AG04449 (cell line): ENCODE results near the genes TAFA3 and AMPD1.

GRCh38 chr1:111887241-111887705, 102.2 kb downstream of the KCND3 start:
- RRBS, result no CpG with 5 or more reads among the region's 3 CpGs

- RRBS, result no CpG with 5 or more reads among the region's 5 CpGs
These were observed 41.4 kb downstream of the KCND3 start for GRCh38 chr1:111947920-111948517.

DNA sequence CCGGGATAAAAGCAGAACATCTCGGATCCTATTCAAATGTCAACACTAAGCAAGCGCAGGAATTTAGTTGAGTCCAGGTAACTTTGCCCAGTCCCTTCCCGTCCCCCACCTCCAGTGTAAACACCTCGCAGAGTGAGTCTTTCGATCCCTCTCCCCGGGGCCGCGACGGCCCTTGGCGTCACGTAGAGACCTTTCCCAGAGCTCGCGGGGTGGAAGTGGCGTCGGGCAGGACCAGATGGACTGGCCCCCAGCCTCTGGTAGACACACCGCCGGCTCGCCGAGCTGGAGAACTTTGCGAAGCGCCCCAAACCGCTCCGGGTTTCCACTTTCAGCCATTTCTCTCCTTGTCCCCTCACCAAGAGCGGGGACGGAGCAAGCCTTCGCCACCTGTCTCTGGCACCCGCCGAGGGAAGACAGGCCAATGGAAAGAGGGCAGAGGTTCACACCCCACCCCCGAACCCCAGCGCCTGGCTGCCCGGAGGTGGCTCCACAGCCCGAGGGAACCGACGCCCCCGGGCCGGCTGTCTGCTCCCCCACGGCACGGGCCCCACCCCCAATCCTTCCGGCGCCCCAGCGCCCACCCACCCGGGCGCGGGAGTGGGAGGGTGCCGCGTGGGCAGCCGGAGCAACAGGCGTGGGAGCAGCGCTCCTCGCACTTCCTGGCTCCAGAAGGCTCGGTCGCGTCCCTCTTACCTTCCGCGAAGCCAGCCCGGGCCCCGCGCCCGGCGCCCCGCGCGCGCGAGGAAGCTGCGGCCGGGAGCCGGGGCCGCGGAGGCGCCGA, 466 bp downstream of the KCND3 start:
- RRBS, result 4% methylated on average over 25 of the region's 73 CpGs

- RRBS, result 3% methylated on average over 4 of the region's 7 CpGs
These were observed 1.9 kb upstream of the KCND3 start for GRCh38 chr1:111991351-111991742.

DNA sequence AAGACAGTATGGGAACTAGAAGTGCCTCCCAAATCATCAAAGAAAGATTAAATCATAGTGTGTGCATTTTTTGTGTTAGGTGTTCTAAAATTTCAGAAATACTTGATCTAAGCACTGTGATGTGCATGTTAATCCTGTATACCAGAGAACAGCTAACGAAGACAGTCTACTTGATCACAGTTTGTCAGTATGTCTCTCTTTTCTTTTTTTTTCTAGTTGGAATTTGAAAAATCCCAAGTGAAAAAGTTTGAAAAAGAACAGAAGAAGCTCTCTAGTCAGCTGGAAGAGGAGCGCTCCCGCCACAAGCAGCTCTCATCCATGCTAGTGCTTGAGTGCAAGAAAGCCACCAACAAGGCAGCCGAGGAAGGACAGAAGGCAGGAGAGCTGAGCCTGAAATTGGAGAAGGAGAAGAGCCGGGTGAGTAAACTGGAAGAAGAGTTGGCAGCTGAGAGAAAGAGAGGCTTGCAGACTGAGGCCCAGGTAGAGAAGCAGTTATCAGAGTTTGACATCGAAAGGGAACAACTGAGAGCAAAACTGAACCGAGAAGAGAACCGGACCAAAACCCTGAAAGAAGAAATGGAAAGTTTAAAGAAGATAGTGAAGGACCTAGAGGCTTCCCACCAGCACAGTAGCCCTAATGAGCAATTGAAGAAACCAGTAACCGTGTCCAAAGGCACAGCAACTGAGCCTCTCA, 52.9 kb upstream of the WNT2B start:
- RRBS, result no CpG with 5 or more reads among the region's 9 CpGs

DNA sequence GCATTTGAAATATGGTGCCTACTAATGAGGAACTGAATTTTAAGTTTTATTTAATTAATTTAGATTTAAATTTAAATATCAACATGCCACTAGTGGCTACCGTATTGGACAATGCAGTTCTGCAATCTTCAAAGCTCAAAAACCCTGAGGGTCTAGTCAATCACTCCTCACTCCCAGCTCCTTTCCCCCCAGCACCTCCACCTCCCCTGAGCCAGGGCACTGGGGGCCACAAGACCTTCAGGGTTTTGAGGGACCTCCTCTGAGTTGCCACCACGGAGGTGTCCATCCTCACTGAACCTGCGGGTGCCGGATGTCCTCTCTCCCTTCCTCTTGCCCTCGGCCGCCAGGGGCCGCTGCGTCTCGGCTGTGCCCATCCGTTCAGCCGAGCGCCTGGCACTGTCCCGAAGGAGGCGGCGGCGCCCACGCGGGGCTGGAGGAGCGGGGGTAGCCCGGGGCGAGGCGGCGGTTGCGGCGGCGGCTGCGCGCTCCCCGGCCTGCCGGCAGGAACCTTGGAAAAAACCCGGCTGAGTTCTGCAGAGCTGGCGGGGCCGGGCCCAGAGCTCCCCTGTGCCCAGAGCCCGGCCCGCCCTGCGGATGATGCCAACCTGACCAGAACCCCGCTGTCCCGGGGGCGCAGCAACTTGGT, at the start of gene TAFA3:
TAFA3 (plus strand) TSS at position 396 of the 646 bp plus-strand sequence.
- RRBS, result 16% methylated on average over 16 of the region's 39 CpGs

DNA sequence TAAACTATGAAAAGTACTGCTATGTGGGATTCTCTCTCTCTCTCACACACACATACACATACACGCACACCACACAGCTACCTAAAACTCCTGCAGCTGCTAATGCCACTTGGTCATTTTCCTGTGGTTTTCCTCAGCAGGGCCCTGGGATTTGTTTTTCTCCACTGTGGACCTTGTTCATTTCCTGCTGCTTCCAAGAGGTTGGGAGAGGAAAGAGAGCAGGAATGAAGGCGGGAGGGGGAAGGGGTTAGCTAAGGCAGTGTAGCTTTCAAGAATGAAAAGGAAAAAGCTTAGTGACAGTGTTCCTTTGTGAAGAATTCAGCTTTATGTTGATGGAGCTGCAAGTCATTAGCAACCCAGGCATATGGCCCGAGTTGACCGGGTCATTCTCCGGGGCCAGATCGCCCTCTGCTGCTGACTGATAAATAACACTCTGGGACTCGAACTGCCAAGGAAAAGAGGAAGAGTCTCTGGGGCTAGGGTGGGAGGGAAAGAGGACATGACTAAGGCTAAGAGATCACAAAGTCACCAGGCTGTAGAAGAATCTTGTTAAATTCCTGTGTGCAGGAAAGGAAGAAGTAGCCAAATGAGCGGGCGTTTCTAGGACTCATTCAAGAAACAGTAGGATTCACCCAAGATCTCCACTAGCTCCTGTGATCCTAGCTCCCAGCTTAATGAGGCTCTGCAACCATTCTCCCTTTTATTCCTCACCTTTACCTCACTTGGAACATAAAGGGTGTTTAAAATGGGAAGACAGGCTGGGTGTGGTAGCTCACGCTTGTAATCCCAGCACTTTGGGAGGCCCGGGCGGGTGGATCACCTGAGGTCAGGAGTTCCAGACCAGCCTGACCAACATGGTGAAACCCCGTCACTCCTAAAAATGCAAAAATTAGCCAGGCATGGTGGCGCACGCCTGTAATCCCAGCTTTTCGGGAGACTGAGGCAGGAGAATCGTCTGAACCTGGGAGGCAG, 30.3 kb upstream of the LRIG2 start:
- RRBS, result no CpG with 5 or more reads among the region's 17 CpGs

- RRBS, result no CpG with 5 or more reads among the region's 7 CpGs
These were observed 129.4 kb downstream of the LRIG2 start for GRCh38 chr1:113202452-113202797.

- RRBS, result no CpG with 5 or more reads among the region's 11 CpGs
These were observed 134.8 kb upstream of the MAGI3 start for GRCh38 chr1:113255330-113256197.

- RRBS, result no CpG with 5 or more reads among the region's 14 CpGs
These were observed 100.3 kb downstream of the PHTF1 start for GRCh38 chr1:113658814-113659526.

- RRBS, result no CpG with 5 or more reads among the region's 7 CpGs
These were observed 15.4 kb downstream of the BCL2L15 start for GRCh38 chr1:113871434-113872845.

DNA sequence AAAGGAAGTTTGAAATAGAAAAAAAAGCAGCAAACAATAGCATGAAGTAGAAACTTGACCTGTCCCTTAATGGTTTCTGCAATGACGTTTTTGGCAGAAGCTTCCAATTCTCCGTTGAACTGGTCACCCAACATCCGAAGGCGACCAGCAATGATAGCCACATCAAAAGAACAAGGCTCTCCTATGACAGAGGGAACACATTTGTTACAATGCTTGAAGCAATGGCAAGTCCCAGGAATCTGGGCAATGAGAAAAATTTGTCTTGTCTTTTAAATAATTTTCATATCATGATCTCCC, 955 bp downstream of the BCL2L15 start:
- RRBS, result no CpG with 5 or more reads among the region's 4 CpGs

- RRBS, result no CpG with 5 or more reads among the region's 8 CpGs
These were observed 3.5 kb downstream of the AP4B1 start for GRCh38 chr1:113901027-113901644.

- RRBS, result no CpG with 5 or more reads among the region's 2 CpGs
These were observed 1.7 kb downstream of the HIPK1 start for GRCh38 chr1:113930815-113931226.

DNA sequence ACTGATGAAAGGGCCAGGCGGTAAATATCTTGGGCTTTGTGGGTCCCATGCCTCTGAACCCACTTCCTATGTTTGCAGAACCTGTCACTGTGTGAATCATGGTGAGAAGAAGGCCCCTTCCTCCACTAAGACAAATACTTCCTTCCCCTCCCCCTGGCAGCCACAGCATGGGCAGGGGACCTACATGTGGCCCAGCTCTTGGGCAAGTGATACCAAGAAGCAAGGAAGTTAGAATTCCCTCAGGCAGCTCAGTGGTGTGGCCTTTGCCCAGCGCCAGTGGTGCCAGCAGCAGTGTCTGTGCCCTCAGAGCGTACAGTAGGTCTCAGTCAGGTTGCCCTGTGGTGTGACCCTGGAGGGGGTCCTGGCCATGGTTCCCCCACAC, 168.6 kb downstream of the TRIM33 start:
- RRBS, result no CpG with 5 or more reads among the region's 3 CpGs

- RRBS, result no CpG with 5 or more reads among the region's 6 CpGs
These were observed 86.4 kb downstream of the TRIM33 start for GRCh38 chr1:114424521-114425157.

DNA sequence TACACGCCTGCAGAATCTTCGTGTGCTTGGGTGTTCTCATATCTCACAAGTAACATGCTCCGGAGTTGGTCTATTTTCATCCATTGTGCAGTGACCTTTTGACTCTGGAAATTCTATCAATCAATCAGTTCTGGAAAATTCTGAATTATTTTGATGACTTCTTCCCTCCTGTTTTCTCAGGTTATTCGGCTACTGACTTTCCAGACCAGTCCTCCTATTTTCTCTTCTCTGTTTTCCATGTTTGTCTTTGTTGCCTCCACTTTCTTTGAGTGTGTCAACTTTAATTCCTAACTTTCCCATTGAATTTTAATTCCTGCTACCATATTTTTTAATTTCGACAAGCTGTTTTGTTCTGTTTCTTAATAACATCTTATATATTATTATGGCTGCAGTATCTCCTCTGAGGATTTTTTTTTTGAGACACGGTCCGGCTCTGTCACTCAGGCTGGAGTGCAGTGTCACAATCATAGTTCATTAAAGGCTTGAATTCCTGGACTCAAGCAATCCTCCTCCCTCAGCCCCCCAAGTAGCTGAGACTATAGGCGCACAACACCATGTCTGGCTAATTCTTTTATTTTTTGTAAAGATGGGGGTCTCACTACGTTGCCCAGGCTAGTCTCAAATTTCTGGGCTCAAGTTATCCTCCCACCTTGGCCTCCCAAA, 16.1 kb downstream of the BCAS2 start:
- RRBS, result no CpG with 5 or more reads among the region's 9 CpGs

DNA sequence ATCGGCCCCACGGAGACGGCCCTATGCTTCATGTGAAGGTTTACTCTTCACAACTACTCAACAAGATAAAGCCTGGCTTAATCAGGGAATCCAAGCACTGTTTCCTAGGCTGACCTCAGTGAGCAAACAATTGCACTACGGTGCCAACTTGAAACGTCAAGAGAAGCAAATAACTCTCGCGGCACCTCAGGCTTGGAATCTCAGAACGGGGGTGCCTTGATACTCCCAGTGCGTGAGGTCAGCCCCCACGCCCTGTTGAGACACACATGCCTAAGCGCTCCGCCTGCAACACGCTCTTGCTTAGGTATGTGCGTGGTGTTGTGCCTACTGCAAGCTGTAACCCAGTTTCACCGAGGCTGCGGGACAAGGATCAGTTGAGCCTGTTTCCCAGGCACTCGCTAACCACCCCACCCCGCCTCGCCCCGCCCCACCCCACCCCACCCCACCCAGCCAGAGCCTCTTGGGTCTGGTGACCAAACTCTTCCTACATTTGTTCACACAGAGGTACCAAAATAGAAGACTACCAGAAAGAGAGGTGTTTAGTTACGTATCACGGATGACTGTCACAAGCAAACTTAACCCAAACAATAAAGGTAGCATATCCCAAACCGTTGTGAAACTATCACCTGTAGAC, 615 bp upstream of the DENND2C start:
- RRBS, result no CpG with 5 or more reads among the region's 23 CpGs

GRCh38 chr1:114695055-114695930, at the start of gene AMPD1:
AMPD1 (minus strand) TSS chr1:114695546.
- RRBS, result no CpG with 5 or more reads among the region's 5 CpGs